Right lobe of liver (tissue), 4 donors: ENCODE data around the gene ZDHHC19.

- PRO-cap, 4 experiments: peak in 2 of 4 experiments; most common plus-strand start chr3:195618051 (in 1); most common minus-strand start chr3:195617950 (in 1)
- RAMPAGE, long total RNA, 2 experiments: no peak in any of the 2 experiments
Measured at GRCh38 chr3:195617656-195618135, 34.0 kb upstream of the APOD start.

GRCh38 chr3:195687204-195687964 is 33.4 kb upstream of the MUC20 start:
- PRO-cap, 4 experiments: peak in 2 of 4 experiments; most common plus-strand start chr3:195687636 (in 1); most common minus-strand start chr3:195687339 (in 2)
- RAMPAGE, long total RNA, 2 experiments: no peak in any of the 2 experiments

DNA sequence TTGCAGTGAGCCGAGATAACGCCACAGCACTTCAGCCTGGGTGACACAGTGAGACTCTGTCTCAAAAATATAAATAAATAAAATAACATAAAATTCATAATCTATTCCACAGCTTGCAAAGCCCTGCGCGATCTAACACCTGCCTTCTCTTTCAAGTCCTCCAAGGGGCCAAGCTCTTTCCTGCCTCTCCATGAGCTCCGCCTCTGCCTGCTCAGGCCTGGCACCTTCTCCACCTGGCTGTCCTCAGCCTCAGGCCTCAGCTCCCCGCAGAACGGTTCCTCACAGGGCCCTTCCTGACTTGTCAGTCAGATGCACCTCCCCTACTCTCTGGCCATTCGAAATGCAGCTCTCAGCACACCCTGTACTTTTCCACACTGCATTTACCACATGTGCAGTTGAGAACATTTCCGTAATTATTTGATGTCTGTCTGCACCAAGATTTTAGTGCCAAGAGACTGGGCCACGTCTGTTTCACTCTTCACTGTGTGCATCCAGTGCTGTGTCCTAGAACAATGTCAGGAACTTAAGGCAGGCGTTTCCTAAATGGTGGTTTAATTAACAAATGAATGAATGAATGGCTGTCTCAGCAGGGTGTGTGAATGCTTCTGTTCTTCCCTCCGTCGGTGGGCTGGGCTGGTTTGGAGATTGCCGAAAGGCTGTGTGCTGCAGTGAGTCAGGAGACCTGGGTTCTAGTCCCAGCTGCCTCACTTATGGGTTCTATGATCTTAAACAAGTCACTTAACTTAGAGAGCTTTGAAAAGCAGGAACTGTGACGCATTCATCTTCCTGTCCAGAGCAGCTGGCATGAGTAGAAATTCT is 5.5 kb downstream of the MUC4 start:
- PRO-cap, 4 experiments: no peak in any of the 4 experiments
- RAMPAGE, long total RNA, 2 experiments: no peak in any of the 2 experiments

DNA sequence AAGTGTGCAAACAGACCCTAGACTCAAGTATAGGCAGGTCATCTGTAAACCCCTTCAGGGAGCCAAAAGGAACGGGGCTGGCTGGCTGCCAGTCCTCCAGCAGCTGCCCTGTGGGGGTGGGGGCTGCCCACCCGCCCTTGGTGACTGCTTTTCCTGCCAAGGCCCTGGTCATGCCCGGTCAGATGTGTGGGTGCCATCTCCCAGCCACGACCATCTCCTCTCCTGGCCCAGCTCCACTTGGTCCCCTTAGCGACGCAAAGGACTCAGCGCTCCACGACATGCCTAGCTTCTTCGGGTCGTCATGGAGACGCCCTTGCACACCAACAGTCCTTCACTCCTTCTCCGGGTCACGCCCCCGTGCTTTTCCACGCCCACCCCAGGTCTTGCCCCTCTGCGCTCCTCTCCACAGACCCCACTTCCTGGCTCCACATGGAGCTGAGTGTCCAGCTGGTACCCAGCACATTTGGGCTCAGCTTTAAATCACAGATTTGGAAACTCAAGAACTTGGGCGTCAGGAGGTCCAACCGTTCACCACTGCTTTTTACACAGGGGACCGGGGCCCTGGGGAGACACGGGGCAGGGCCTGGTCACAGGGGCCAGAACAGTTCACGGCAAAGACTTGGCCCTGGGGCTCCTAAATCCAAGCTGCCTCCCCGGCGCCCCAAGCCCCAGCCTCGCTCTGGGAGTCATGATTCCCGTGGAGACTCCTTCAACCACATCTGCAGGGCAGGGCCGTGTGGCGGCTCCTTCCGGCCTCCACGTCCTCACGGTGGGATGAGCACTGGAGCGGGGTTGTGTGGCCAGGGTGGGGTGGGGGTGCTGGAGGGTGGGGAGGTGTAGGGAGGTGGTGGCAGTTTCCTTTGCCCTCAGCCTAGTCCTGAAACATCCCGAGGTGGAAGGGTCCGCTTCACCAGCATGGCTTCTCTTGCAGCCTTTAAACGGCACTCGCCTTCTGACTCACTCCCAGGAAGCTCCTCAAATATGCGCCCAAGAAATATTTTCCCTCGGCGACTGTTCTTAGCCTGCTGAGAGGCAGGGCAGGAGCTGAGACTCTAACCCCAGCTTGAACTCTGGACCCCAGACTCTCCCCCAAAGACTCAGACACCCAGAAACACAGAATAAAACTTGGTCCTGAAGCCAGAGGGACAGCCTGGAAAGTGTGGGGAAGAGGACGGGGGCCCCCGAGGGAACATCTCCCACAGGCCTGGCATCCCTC is 2.0 kb downstream of the MUC4 start:
- PRO-cap, 4 experiments: no peak in any of the 4 experiments
- RAMPAGE, long total RNA, 2 experiments: no peak in any of the 2 experiments

DNA sequence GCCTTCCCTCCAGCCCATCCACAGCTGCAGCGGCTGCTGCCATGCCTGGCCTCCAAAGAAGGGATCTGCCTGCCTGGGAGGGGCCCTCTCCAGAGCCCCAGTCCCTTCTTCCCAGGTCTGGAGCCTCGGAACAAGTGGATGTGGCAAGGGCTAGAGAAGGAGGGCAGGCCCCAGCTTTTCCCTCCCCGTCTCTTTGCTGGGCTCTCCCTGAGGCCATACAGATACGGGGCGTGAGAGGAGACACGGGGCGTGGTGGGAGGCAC is 29.8 kb downstream of the TNK2 start:
- PRO-cap, 4 experiments: no peak in any of the 4 experiments
- RAMPAGE, long total RNA, 2 experiments: no peak in any of the 2 experiments

DNA sequence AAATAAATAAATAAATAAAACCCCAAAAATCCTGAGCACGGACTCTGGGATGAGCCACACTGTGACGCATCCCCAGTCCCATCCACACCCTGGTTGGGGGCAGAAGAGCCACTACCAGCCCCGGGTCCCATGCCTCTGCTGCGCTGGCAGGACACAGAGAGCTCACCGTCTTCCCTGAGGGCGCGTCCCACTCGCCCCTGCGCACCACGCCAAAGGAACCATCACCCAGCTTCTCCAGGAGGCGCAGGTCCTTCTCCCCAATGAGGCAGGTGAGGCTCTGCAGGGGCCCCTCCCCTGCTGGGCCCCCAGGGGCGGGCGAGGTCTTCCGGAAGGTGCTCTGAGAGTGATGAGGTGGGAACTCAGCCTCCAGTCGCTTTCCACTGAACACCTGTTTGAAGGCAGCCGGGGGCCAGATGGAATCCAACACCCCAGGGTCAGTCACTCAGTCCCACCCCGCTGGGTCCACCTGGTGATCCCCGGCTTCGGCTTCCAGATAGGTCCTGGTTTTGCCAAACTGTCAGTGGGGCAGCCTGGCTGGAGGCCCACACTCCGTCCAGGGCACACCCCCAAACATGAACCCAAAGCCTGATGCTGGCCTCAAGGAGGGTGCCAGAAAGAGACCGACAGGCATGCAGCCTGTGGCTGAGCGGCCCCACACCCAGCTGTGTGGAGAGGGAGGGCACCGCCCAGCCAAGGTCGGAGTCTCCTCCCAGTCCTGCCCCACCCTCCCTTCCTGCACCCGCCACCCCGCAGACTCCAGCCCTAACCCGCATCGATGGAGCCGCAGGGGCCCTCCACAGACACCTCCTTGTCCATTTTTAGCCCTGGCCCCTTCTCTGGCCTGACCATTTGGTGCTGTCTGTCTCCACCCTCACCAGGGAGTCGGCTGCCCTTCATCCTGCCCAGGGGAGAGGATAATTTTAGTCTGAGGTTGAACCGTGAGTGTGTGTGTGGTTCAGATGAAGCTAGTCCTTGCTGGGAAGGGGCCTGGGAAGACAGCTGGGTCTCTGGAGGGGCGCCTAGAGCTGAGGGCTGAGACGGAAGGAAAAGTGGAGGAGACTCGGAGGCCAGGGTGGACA is 23.4 kb downstream of the TNK2 start:
- PRO-cap, 4 experiments: no peak in any of the 4 experiments
- RAMPAGE, long total RNA, 2 experiments: no peak in any of the 2 experiments

DNA sequence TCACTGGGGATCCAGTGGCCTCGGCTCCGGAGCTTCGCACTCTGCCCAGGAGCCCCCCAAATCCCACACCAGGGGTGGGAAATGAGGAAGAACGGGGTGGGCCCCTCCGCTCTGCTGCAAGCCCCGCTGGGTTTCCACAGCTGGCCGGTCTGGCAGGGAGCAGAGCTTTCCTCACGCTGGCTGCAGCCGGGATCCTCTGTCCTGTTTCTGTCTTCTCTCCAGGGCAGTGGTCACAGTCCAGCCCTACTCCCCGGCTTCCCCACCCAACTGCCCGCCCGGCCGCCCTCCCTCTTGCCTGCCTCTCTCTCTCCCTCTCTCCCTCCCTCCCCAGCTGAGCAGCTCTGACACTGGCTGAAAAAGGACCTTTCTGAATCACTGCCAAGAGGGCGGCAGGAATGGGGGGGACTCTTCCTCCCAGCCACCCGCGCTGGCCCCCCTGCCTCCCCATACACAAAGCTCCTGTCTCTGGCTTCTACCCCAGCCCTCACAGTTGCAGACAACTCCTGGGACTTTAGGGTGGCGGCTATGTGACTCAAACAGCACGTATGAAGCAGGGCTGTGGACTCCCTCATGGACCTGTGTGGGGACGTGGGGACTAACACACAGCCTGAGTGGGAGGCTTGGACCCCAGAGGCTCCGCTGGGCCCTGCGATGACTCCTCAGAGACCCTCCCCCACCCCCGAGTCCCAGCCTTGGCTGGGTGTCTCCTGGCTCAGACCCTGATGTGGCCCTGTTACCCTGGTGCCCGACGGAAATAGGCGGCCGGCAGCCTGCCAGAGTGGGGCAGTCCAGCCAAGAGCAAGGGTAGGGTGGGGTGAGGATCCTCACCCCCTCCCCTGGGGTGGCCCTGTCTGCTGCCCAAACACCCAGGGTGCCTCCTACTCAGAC is 15.6 kb downstream of the TNK2 start:
- PRO-cap, 4 experiments: peak in 4 of 4 experiments; most common plus-strand start position 388 of the sequence (in 1); most common minus-strand start position 209 of the sequence (in 4)
- RAMPAGE, long total RNA, 2 experiments: start-site peak on the minus strand in 2 of 2 experiments, centred at positions 215 to 232 of the sequence, 16 to 34 reads per replicate

DNA sequence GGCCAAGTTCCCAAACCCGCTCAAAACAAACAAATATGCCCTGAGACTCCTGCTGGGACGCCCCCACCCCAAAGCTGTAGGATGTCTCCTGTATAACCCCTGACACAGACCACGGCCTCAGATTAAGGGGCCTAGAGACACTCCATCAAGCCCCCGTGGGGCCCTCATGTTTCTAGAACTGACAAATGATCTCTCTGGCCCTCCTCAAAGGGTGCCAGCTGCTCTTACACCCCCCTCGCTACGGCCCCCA is 15.0 kb downstream of the TNK2 start:
- PRO-cap, 4 experiments: no peak in any of the 4 experiments
- RAMPAGE, long total RNA, 2 experiments: no peak in any of the 2 experiments

GRCh38 chr3:195896673-195897530 is 11.4 kb downstream of the TNK2 start:
- PRO-cap, 4 experiments: peak in 3 of 4 experiments; most common plus-strand start chr3:195896906 (in 1); most common minus-strand start chr3:195896891 (in 3)
- RAMPAGE, long total RNA, 2 experiments: no peak in any of the 2 experiments

GRCh38 chr3:195990097-195990487 is 81.7 kb upstream of the TNK2 start:
- PRO-cap, 4 experiments: peak in 4 of 4 experiments; most common plus-strand start chr3:195990416 (in 4); most common minus-strand start chr3:195990235 (in 3)
- RAMPAGE, long total RNA, 2 experiments: start-site peak on the minus strand in 1 of 2 experiments, at chr3:195990233-195990265 at its widest, 79 reads per replicate

GRCh38 chr3:195990488-195991014 is 82.2 kb upstream of the TNK2 start:
- PRO-cap, 4 experiments: no peak in any of the 4 experiments
- RAMPAGE, long total RNA, 2 experiments: no peak in any of the 2 experiments

GRCh38 chr3:196126929-196127926 is 45.3 kb upstream of the TFRC start:
- PRO-cap, 4 experiments: no peak in any of the 4 experiments
- RAMPAGE, long total RNA, 2 experiments: no peak in any of the 2 experiments

- PRO-cap, 4 experiments: peak in 4 of 4 experiments; most common plus-strand start chr3:196207874 (in 2)
- RAMPAGE, long total RNA, 2 experiments: no peak in any of the 2 experiments
Measured at GRCh38 chr3:196207784-196208057, 3.5 kb downstream of the ZDHHC19 start.

GRCh38 chr3:196210946-196211666 is at the start of gene ZDHHC19:
Gene ZDHHC19, minus strand, starts transcription at chr3:196211400.
- PRO-cap, 4 experiments: no peak in any of the 4 experiments
- RAMPAGE, long total RNA, 2 experiments: no peak in any of the 2 experiments

GRCh38 chr3:196274560-196275012 is 12.9 kb downstream of the PCYT1A start:
- PRO-cap, 4 experiments: peak in 2 of 4 experiments; most common minus-strand start chr3:196274739 (in 1)
- RAMPAGE, long total RNA, 2 experiments: no peak in any of the 2 experiments

GRCh38 chr3:196339829-196340182 is 1.6 kb upstream of the TM4SF19 start:
- PRO-cap, 4 experiments: no peak in any of the 4 experiments
- RAMPAGE, long total RNA, 2 experiments: no peak in any of the 2 experiments

GRCh38 chr3:196355493-196356221 is 17.5 kb upstream of the TM4SF19 start:
- PRO-cap, 4 experiments: no peak in any of the 4 experiments
- RAMPAGE, long total RNA, 2 experiments: no peak in any of the 2 experiments

DNA sequence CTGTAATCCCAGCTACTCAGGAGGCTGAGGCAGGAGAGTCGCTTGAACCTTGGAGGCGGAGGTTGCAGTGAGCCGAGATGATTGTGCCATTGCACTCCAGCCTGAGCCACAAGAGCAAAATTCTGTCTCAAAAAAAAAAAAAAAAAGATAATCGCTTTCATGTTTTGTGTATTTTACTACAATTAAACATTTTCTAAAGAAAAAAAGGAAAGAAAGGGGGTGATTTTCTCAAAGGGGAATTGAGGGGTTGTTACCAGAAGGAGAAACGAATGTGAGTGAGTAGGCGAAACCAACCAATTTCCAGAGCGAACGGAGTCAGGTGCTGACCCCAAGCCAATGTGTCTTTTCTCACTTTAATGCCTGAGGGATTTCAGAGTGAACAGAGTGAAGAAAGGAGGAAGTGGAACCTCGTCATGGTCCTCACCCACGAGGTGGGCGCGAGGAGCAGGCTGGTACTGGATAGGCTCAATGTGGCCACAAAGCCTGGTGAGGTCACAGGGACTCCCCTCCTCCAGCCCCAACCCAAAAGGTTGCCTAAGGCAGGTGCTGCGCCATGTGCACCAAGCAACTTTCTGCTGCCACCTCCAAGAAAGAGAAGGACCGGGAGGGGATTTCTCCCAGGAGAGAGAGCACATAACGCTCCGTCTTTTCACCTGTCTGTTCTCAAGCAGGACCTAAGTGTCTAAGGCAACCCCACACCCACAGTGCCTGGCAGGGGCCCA is 3.6 kb downstream of the NRROS start:
- PRO-cap, 4 experiments: peak in 4 of 4 experiments; most common minus-strand start position 350 of the sequence (in 3)
- RAMPAGE, long total RNA, 2 experiments: no peak in any of the 2 experiments

DNA sequence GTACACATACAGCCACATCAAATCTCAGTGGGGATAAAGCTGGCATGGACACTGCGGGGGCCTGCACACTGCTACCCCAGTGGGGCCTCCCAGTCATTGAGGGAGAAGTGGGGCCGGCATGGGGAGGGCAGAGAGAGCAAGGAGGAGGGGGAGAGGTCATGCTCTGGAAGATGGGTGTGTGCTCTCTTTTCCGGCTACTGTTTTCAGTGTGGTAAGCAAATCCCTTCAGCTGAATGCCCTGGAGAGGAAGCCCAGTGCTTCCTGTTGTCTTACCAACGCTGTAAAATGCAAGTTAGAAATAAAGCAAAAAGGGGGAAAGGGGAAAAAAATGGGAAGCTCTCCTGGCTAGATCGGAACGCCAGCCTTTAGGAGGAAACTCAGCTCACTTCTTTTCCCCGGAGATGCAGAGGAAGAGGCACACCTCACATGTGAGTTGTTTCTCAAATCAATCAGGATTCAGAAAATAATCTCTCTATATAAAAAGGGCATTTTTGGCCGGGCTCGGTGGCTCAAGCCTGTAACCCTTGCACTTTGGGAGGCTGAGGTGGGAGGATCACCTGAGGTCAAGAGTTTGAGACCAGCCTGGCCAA is 30.9 kb downstream of the NRROS start:
- PRO-cap, 4 experiments: no peak in any of the 4 experiments
- RAMPAGE, long total RNA, 2 experiments: no peak in any of the 2 experiments

- PRO-cap, 4 experiments: no peak in any of the 4 experiments
- RAMPAGE, long total RNA, 2 experiments: no peak in any of the 2 experiments
Measured at GRCh38 chr3:196782477-196783044, 42.9 kb downstream of the PAK2 start.